NT2/D1 (cell line): ENCODE measurements around a stretch of chr18.

GRCh38 chr18:37670086-37670646, 104.6 kb upstream of the CELF4 start:
- RRBS, 2 experiments: no CpG with 5 or more reads among the region's 15 CpGs

- RRBS, 2 experiments: no CpG with 5 or more reads among the region's 1 CpG
Measured at GRCh38 chr18:40085182-40085640, 1869.8 kb upstream of the PIK3C3 start.

GRCh38 chr18:41631967-41632553, 323.0 kb upstream of the PIK3C3 start:
- RRBS, 2 experiments: no CpG with 5 or more reads among the region's 18 CpGs

DNA sequence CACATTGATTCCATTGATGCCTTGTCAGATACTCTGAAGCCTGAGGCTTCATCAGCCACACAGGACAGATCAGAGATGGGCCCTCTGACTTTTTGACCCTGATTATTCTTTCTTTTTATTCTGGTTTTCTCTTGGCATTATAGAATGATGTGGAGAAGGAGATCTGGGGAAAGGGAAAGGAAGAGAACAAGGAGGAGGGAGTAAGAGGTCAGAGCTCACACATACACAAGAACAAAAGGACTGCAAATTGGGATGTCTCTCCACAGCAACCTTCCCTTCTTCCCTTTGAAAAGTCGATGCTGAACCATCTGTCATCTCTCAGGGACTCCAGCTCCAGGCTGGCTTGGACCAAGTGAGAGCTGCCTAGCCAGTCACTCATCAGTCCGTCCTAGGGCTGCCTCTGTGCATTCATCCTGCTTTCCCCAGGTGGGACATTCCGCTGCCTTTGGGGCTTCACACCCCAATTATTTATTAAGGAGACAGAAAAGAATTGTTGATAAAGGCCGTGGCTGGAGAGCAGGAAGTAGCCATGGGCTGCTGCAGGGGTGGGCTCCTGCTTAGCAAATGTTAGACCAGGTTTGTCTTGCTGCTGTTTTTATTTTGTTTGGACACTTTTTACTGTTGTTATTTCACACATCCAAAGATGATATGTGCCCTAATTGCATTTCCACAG, 153.0 kb downstream of the PIK3C3 start:
- RRBS, 2 experiments: no CpG with 5 or more reads among the region's 4 CpGs

DNA sequence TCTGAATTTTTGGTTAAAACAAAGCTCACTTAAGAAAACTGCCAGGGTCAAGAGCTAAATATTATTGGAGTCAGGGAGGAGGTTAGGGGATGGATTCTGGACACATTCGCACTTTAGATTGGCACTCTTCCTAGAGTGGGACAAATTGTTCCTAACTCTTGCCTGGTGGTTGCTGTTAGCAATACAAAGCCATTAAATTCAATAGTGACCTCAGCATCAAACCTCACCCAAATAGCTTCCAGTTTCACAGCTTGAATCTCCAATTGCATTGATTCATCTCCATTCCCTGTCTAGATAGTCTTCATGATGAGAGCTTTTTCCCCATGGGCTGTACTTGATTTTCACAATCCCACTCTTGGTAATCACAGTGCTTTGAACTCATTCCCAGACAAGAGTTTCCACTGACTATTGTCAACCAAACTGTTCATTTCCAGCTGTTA, 585.9 kb upstream of the SYT4 start:
- RRBS, 2 experiments: no CpG with 5 or more reads among the region's 1 CpG

- RRBS, 2 experiments: no CpG with 5 or more reads among the region's 2 CpGs
Measured at GRCh38 chr18:44589519-44589876, 91.2 kb upstream of the SETBP1 start.

DNA sequence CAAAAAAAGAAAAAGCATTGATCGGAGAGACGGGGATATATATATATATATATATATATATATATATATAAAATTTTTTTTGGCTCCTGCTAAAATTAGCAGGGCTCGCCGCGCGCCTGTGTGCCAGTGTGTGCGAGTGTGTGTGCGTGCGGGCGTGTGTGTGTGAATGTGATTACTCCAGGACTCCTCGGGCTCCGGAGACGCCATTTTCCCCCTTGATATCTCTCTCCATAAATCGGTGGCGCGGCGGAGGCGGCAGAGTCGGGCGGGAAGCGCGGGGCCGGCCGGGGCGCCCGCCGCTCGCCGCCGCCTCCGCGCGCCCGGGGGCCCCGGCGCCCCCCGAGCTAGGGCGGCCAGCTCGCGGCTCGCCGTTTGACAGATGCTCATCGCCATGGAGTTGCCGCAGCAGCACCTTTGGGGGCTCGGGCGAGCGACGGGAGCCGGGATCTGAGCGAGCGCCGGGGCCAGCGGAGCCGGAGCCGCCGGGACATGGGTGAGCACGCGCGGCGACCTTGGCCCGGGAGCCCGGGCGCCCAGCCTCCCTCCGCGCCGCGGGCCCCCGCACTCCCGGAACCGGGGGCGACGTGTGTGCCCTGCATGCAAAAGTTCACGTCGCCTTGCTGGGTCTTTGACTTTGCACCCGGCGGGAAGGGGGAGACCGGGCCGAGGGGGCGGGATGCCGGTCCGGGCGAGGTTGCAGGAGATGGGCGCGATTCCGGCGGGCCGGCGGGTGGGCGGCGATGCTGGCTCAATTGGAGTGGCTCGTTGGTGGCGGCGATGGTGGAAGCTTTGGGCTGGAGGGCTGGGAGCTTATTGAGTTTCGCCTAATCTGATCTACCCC, 565 bp upstream of the SETBP1 start:
- RRBS, 2 experiments: under 1 to 2% methylated on average over 31 to 37 of the region's 94 CpGs

DNA sequence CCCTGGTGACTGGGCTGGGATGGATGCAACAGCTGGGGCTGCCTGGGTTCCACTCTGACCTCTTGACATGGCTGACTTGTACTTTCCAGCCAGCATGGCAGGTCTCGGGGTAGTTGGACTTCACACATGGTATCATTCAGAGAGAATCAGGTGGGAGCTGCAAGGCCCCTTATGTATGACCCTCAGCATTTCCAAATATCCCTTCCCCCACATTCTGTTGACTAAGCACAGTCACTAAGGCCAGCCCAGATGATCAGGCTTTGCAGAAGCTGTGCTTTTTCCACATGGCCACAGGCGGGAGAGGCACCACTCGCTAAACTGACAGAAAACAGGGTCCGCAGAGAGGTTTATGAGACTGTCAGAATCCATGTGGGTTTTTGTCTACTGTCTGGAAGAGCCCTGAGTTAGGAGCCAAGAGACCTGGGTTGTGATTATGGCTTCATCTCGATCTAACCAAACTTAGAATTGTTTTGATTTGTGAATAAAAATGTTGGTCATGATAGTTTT, 50.4 kb downstream of the SETBP1 start:
- RRBS, 2 experiments: no CpG with 5 or more reads among the region's 5 CpGs

GRCh38 chr18:44733124-44733815, 52.6 kb downstream of the SETBP1 start:
- RRBS, 2 experiments: no CpG with 5 or more reads among the region's 8 CpGs

DNA sequence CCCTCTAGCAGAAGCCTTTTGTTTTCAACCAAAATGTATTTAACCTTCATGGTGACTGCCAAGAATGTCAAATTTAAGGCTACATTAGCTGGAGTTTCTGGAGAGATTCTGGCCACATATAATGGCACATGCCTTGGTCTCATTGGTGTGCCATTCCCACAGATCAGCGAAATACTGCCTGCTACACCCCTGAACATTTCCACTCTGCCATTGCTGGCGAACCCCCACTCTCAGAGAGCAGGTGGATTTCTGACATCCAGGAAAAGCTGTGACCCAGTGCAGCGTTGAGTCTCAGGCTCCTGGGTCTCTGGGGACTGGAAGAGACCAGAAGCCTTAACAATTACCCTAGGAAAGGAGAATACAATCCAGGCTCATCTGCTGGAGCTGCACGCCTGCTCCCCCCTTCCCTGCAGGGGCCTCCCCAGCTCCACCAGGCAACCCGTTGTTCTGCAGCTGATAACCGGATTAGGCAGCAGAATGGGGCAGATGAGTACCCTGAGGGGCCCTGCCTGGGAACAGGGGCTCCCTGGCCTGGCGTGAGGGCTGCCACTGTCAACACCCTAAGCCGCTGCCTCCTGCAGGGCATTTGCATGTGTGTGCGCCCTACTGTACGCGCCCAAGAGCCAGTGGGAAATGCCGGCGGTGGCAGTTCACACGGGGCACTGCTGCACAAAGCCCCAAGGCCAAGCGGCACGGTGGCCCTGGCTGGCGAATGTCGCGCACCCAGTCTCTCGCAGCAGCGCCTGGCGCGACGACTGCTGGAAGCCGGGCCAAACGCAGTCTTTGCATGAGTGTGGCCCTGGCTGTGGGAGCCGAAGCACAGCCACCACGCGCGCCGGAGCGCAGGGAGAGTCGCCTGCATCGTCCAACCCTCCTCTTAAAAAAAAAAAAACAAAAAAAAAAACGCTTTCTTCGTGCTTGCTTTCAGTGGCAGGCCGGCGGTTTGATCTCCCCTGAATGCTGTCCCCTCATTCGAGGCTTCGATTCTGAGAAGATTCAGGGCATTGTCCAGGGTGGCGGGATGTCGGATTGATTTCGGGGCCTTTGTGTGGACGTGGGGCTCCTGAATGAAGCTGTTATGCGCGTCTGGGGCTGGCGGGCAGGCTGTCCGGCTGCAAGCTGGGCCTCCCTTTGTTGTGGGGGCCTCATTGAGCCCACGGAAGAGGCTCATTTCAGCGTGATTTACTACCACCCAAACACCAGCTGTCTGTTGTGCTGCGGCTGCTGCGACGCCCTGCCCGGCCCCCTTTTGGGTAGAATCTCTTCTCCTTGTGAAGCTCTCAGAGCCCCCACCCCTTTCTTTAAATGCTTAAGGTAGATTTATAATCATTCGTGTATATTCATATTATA, 63.7 kb downstream of the SETBP1 start:
- RRBS, 2 experiments: 93 to 95% methylated on average over 7 of the region's 55 CpGs

GRCh38 chr18:44779020-44779717, 98.5 kb downstream of the SETBP1 start:
- RRBS, 2 experiments: no CpG with 5 or more reads among the region's 9 CpGs

- RRBS, 2 experiments: 85 to 89% methylated on average over 3 of the region's 15 CpGs
Measured at GRCh38 chr18:44792134-44793191, 111.8 kb downstream of the SETBP1 start.

DNA sequence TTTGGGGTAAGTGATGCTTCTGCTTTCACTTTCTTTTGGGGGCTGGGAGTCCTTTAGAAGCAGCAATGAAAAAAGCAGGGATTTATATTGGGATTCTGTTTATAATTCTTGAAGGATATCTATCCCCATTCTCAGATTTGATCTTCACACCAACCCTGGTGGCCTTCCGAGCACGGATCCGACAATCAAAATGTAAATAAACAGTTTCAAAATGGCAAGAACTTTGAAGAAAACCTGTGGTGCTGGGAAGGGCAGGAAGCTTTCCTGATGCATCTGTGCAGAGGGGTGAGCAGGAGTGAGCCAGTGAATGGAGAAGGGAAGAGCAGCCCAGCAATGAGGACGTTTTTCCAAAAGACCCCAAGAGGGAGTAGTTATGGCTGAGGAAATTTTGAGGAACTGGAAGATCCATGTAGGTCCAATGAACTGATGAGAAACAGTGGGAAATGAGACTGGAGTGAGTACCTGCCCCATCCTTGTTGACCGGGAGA, 119.6 kb downstream of the SETBP1 start:
- RRBS, 2 experiments: no CpG with 5 or more reads among the region's 5 CpGs

DNA sequence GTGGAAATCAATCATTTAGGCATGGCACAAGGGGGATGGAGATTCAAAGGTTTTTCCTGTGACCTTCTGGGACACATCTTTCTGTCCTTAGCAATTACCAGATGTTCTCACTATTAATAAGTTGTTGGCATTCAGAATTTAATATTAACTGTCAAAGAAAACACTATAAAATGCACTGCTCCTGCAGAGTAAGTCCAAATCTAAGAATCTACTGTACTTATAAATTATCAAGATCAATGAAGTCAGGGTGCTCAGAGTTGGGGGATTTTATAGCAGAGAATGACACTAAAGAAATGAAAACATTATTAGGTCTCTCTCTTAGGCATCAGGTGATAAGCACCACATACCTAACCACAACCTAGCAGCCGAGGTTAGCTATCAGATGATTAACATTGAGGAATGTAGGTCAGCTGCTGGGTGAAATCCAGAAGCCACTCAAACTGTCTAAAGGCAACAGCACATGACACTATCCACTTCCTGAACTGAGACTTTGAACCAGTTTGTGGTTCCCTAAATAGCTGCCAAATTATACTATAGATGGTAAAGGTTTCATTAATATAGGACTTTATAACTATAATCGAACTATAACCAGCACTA, 4.8 kb downstream of the EPG5 start:
- RRBS, 2 experiments: no CpG with 5 or more reads among the region's 2 CpGs

GRCh38 chr18:46077334-46078097, 5.5 kb upstream of the PSTPIP2 start:
- RRBS, 2 experiments: no CpG with 5 or more reads among the region's 5 CpGs

DNA sequence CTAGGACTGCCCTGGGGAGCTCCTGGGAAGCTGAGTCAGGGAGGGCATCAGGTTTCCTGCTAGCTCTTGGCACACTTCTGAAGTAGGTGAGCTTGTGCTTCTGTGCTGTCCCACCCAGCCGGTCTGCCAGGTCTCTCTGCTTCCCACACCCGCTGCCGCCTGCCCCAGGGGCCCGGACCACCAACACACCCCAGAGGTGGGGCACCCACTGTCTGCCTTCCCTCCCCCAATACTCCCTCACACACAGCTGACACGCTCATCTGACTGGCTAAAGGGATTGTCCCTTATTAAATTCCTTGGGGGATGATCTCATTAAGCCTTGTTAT, 21.0 kb upstream of the C18orf25 start:
- RRBS, 2 experiments: 48 to 90% methylated on average over 4 of the region's 5 CpGs

DNA sequence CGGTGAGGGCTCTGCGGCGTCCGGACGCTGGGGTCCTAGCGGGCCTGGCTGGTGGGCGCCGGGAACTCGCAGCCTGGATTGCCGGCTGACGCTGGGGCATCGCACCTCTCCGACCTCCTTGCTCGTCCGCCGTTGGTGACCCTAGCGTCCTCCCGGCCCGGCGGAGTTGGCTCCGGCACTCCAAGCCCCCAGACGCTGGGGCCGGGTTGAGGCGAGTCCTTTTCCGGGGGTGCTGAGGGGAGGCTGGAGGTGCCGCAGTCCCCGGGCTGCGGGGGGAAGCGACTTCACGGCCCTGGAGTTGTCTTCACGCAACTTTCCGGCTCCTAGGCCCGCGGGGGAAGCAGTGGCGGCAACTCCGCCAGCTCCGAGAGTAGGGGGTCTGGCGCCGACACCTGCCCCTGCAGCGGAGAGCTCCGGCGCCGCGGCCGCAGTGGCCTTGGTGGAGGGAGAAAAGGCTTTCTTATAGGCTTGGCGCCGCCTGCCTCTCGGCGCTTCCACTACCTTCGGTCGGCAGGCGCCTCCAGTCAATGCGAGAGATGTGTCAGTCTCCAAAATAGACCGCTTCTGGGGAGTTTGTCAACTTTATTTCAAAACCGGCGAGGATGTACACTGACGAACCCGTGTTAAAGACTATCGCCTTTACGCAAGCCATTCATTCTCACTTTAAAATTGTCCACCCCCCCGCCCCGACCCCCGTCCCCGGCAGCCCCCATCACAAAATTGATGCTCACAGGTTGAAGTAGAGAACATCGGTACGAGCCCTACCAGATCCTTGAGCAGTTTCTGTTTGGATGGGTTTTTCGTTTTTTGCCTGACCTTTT, 813 bp downstream of the C18orf25 start:
- RRBS, 2 experiments: 1 to 2% methylated on average over 32 to 34 of the region's 67 CpGs

DNA sequence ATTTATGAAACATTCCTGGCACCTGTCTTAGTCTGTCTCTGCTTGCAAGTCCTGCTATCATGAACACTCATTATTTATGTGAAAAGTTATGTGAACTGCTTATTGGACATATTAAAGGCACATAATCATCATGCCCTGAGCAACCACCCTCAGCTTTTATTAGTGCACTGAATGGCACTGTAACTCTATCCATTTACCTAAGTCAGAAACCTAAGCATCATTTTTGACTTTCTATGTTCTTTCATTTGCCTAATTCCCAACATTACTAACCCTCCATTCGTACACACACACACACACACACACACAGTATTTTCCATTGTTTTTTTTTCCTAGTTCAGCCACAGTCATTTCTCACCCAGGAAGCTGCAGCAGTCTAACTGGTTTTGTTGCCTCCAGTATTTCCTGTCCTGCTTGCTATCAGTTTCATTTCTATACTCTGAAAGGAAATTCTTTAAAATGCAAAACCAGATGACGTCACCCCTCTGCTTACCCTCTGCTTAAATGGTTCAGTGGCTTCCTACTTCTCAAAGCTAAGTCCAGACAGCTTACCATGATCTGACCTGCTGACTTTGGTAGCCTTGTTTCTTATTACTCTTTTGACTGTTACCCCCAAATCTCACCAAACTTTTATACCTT, 76.5 kb downstream of the C18orf25 start:
- RRBS, 2 experiments: no CpG with 5 or more reads among the region's 2 CpGs

DNA sequence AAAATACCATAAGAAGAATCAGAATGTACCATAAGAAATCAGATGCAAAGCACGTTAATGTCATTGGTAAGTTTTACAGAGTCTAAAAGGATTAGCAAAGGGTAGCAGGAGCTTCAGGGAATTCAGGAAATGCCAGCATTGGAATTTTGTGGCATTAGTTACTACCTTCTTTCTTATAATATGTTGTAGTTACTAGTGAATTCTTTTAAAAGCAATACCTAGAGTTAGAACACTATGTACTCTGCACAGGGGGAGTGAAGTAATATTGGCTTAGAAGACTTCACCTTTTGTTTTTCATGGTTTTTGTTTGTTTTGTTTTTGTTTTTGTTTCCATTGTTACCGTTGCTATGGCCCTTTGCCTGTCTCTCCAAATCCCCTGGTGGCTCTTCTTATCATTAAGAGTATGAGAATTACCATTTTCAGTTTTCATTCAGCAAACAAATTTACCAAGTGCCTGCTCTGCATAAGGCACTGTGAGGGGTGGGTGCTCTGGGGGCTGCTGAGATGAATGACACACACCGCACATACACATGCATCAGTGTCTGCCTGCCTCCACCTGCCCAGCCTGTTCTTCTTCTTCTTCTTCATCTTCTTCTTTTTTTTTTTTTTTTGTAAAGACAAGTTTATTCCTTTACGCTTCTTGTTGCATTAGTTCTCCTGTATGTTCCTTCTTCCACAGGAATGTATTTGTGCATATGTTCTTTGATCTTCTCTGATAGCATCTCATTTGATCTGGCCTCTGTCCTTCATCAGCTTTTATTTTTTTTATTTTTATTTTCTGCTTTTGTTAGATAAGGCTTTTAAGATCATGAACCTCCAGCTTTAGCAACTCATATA, 69.5 kb upstream of the RNF165 start:
- RRBS, 2 experiments: no CpG with 5 or more reads among the region's 4 CpGs

- RRBS, 2 experiments: no CpG with 5 or more reads among the region's 4 CpGs
Measured at GRCh38 chr18:46356262-46356759, 22.5 kb downstream of the RNF165 start.